Right ventricle myocardium (tissue), 1 donor: ENCODE measurements around a stretch of chr3.

- PRO-cap, 2 experiments: peak in 2 of 2 experiments; most common plus-strand start chr3:71584255 (in 2); most common minus-strand start chr3:71584307 (in 2)
Measured at GRCh38 chr3:71583872-71585130, 773 bp upstream of the FOXP1 start.

GRCh38 chr3:71723583-71724074 is 1.6 kb downstream of the EIF4E3 start:
- PRO-cap, 2 experiments: no peak in any of the 2 experiments

DNA sequence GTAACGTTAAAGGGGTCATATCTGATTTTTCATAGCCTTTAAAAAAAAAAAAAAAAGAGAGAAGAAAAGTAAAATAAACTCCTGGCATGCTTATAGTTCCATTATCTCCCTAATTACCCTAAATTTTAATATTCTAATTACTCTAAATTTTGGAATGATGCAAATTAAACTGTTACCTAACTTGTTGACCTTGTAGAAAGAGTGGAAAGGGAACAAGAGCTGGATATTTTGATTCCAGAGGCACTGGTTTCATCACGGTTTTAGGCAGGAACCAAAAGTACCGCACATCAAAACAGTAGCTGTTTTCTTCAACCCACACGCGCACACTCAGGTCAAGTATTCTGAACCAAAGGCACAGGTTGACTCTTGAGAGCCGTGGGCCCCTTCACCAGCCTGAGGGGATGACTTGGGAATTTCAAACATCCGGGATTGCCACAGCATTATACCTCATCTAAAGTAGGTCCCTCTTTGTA is 87.9 kb upstream of the PROK2 start:
- PRO-cap, 2 experiments: no peak in any of the 2 experiments

- PRO-cap, 2 experiments: no peak in any of the 2 experiments
Measured at GRCh38 chr3:71987718-71988200, 202.8 kb upstream of the PROK2 start.

GRCh38 chr3:72255730-72256620 is 471.0 kb upstream of the PROK2 start:
- PRO-cap, 2 experiments: no peak in any of the 2 experiments

- PRO-cap, 2 experiments: no peak in any of the 2 experiments
Measured at GRCh38 chr3:72304015-72304550, 519.1 kb upstream of the PROK2 start.

- PRO-cap, 2 experiments: peak in 1 of 2 experiments; most common plus-strand start chr3:72318654 (in 1); most common minus-strand start chr3:72318446 (in 1)
Measured at GRCh38 chr3:72318341-72318960, 529.8 kb downstream of the SHQ1 start.

DNA sequence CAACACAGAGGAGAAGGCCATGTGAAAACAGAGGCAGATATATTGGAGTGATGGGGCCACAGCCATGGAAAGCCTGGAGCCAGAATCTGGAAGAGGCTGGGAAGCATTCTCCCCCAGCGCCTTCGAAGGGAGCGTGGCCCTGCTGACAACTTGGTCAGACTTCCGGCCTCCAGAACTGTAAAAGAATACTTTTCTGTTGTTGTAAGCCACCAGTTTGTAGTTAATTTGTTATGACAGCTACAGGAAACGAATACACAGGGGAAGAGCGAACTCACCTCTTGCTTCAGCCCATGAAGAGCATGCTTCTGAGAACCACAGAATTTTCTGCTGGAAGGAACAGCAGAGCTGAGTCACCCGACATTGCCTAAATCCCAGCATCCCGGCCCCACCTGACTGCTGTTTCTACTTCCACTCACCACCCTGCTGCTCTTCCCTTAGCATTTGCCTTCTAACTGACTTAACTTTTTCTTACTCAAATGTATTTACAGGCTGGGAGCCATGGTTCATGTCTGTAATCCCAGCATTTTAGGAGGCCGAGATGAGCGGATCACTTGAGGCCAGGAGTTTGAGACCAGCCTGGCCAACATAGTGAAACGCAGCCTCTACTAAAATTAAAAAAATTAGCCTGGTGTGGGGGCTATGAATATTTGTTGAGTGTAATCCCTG is 501.6 kb downstream of the SHQ1 start:
- PRO-cap, 2 experiments: no peak in any of the 2 experiments

DNA sequence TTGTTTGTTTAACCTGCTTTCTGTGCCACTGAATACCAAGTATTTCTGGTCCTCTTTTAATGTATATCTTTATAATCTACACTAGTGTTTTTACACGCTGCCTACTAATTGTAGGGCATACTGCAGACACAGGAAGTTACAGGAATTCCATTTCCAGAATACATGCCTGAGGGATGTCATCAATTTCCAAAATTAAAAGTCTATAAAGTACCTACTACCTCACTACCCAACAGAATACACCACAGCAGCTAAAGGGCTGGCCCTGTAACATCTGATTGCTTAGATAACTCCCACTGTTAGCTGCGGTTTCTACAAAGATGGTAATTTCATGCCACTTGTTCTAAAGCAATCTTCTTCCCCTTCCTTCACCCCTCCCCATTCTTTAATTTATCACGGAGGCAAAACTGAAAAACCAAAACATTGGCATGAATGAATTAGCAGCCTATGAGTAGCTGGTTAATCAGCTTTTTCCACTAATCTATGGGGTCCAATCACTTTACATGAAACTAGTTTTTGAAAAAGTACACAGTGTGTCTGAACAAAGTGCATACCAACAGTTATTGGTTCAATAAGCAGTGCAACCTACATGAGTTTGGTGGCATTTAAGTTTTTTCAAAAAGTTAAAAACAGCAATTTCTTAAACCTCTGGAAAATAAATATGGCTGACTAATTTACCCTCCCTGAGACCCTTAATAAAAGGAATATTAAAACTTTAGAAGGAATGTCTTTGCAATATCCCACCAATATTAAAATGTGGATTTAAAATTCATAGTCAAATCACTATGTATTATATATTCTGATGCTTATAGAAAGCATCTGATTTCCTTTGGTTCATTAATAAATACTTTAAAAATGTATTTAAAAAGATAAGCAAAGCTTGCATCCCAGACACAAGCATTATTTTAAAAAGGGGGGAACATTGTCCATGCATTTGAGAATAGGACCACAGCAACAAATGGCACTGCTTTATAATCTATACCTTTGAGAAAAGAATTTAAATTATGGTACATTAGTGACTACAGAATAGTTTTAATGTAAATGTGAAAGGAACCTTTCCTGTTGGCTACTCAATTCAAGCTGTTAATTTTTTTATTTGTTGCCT is 472.4 kb downstream of the SHQ1 start:
- PRO-cap, 2 experiments: no peak in any of the 2 experiments

DNA sequence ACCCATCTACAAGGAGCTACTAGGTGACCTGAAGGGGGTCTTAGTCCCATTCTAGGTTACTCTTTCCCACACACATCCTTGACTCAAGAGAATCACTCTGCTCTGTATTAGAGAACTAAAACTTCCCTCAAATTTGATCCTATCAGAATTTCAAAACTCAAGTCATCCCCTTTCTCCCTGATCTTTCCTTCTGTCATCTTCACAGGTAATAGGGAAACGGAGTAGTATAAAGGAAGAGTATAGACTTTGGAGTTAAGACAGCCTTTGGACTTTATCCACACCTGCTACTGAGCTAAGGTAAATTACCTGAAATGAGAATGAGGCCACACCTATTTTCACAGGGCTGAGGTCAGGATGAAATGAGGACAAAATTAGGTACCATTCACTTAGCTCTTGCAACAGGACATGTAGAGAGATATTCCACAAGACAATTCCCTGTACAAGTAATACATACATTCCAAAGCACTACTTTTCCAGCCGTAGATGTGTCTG is 462.0 kb downstream of the SHQ1 start:
- PRO-cap, 2 experiments: no peak in any of the 2 experiments

DNA sequence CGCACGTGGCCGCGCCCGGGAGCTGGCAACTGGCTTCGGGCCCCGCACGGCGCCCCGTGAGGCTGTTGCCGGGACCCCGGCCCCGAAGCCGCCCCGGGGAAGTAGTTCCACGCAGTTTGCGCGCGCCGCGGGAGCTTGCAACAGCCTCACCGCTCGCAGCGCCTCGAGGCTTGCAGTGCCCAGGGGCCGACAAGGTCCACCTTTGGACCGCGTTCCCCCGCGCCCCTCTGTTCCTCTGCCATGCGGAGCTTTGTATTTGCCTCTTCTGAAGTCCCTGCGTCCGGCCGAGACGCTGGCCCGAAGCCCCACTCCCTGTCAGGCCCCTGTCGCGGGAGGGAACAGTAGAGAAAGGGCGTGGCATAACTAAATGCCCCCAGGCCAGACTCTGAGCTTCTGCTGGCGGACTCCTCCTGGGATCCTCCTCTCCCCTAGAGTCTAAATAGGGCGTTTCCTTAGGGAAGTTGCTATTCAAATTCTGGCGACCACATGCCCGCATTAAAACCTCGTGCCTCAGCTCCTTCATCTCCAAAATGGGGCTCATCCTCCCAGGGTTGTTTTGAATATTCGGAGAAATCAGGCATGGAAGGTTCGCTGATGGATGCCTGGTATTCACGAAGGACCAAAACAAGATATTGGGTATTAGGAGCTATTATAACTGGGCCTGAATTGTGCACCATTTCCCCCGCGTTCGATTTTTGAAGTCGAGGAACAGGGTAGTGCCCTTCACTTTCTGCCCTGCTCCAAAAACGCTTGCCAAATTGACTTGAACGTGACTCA is 400.7 kb downstream of the SHQ1 start:
- PRO-cap, 2 experiments: no peak in any of the 2 experiments

GRCh38 chr3:72722717-72723419 is 125.4 kb downstream of the SHQ1 start:
- PRO-cap, 2 experiments: no peak in any of the 2 experiments

DNA sequence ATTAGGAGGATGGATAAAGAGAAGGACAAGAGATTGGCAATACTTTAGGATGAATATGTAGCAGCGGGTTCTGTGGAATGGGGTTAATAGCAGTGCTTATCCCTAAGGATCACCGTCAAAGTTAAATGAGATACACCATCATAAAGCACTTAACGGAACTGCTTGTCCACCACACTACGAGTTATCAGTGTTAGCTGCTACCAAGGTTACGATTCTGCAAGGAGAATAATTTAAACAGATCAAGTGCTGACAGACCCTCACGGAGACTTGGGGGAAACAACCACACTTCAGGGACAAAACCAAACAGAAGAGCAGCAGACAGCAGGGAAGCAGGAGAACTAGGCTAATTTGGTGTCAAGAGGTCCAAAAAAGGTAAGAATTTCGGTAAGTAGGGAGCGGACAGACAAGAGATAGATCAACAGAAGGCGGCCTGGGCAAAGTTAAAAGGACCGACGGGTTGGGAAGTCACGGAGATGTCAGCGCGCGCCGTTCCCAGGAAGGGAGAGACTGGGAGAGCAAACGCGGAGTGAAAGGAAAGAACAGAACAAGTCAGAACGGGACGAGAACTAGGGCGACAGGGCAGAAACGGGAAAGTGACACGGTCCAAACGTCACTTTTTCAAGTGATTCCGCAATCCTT is 786 bp downstream of the SHQ1 start:
- PRO-cap, 2 experiments: no peak in any of the 2 experiments

- PRO-cap, 2 experiments: no peak in any of the 2 experiments
Measured at GRCh38 chr3:72872117-72872680, 15.6 kb upstream of the GXYLT2 start.

- PRO-cap, 2 experiments: no peak in any of the 2 experiments
Measured at GRCh38 chr3:72887332-72887805, 477 bp upstream of the GXYLT2 start.

GRCh38 chr3:72996946-72998205 is 765 bp downstream of the PPP4R2 start:
- PRO-cap, 2 experiments: peak in 1 of 2 experiments; most common minus-strand start chr3:72997182 (in 1)

GRCh38 chr3:73059308-73060040 is 2.0 kb upstream of the EBLN2 start:
- PRO-cap, 2 experiments: no peak in any of the 2 experiments

DNA sequence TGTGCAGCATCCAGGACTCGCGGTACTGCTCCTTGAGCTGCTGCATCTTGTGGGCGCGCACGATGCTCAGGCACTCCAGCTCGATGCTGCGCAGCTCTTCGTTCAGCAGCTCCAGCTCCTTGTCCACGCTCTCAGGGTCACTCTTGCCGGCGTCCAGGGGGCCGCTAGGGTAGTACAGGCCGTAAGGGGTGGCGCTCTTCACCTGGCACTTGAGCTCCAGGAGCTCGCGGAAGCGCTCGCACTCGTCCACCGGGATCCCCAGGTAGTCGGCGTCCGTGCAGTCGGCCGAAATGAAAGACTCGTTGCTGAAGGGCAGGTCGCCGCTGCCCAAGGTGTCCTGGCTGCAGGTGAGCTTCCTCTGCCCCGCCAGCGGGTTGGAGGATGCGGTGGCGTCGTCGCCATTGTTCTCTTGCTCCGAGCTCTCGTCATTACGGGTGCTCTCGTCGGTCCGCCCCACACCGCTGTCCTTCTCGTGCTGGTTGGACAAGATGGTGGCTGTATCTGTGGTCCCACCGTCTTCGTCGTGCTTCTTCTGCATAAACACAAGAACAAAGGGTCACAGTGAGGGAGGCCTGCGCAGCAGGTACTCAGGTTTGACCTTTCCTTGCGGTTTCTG is 240.2 kb downstream of the PDZRN3 start:
- PRO-cap, 2 experiments: no peak in any of the 2 experiments

DNA sequence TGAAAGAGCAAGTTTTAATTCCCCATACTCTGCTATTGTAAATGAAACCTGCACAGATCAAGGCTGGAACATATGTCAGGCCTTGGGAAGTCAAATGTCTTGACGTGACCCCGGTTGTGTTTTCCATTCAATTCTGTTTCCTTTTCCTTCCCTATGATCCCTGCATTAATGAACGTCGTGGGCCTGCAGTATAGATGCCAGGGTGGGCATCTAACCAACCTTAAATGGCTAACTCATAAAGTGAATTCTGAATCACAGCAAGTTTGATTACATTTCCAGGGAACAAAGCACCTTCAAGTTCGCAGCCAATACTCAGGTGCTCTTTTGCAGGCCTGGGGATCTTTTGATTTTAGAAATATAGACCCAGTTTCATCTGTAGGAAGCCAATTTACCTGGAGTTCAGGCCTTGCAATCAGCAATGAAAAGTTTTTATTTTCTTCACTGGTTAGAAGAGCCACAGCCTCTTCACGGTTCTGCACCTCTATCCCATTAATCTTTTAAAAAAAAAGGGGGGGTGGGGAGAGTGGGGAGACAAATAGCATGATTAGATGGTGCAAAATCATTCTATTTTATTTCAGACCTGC is 237.1 kb downstream of the PDZRN3 start:
- PRO-cap, 2 experiments: no peak in any of the 2 experiments

DNA sequence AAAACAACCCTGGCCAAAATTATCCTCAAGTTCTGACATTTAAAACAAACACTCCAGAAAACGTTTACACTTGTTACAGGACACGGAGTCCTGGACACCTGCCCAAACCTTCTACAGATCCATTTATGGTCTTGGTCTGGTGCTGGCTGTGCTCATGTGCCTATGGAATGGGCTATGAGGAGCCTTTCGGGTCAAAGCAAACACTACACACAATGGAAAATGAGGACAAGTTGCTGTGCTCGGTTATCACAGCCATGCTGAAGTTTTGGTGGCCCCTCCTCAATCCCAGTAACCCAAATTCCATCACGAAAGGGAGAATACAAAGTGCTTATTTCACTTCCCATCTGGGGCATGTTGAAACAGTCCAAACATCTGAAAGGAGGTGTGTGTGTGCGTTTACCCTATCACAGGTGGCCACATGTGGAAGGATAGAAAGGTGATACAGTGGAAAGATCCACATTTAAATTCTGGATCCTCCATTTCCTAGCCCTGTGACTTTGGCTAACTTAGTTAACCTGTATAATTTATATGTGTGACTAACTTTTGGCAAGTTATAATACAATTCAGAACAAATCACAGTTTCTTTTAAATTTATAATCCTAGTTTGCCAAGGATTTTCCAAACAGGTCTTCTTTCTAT is 107.9 kb downstream of the PDZRN3 start:
- PRO-cap, 2 experiments: peak in 1 of 2 experiments; most common plus-strand start position 203 of the sequence (in 1)